ENCODE results near the genes LYZ and LRRC10.

GRCh38 chr12:68364729-68365961, 33.0 kb upstream of the MDM1 start:
- PRO-cap = bidirectional peak, plus-strand start at chr12:68365126, minus-strand start at chr12:68365077; bidirectional peak, plus-strand start at chr12:68365478, minus-strand start at chr12:68365381

DNA sequence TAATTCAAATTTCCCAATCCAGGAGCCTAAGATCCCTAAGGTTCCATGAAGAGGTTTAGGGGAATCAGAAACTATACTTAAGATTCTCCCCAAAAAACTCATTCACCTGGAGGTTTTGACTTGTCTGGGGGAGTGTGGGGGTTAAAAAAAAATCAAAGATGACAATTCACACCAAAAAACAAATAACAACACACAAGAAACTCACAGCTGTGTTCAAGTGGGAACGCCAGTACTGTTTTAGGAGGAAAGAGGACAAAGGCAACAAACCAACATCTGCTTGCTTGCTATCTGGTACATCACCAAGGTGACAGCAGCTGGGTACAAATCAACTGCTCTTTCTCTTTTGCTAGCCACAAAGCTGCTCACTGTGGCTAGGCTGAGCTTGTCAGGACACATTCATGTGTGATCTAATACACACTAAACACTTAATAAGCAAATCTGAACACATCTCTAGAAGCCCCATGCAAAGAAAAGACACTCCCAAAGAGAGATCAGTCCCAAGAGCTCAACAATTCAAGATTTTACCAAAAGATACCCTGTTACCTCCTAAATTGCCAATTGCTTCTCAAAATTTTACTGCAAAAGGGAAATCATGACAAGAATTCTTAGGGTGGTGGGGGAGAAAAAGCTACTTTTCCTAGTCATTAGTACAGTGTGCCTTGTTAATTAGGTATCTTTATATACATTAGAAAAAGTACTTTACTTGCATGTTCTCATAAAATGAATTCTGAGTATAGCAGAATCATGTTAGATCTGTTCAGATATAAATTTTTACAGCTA, 127.9 kb upstream of the RAP1B start:
- PRO-cap = no peak

DNA sequence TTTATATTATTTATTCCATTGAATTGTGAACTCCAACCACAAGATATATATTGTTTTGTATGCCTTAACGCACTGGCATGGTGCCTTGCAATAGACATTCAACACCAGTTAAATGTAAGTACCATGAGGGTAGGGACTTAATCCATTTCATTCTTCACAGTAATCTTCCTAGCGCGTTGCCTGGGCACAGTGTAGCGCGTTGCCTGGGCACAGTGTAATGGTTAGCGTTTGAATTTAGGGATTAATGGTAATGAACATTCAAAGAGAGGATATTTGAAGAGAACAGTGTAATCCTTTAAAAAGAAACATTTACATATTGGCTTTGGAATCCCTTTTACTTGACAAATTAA, 2.8 kb downstream of the RAP1B start:
- PRO-cap = no peak

DNA sequence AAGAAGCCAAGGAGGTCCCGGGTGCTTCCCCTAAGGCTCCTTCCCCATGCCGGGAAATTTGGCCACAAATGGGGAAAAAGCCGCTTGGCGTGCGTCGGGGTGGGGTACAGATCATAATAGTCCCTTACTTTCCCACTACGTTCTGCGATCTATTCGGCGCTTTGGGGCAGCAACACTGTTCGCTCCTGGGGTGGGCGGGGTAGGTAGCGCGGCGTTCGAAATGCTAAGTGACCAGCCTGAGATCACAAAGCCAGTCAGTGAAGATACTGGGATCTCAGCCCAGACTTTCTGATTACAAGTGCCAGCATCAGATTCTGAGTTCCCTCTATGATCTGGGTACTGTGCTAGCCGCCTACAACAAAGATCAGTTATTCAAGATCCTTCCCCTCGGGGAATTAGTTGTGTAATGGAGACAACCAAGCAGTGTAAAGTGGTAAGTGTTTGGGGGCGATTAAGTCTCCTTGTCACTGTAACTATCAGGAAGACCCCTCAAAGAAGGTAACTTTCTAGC, 436 bp downstream of the NUP107 start:
- PRO-cap = no peak

GRCh38 chr12:68915086-68915526, 17.9 kb downstream of the CPM start:
- PRO-cap = no peak

- PRO-cap = no peak
These were observed 133.5 kb upstream of the CPM start for GRCh38 chr12:69066425-69066876.

DNA sequence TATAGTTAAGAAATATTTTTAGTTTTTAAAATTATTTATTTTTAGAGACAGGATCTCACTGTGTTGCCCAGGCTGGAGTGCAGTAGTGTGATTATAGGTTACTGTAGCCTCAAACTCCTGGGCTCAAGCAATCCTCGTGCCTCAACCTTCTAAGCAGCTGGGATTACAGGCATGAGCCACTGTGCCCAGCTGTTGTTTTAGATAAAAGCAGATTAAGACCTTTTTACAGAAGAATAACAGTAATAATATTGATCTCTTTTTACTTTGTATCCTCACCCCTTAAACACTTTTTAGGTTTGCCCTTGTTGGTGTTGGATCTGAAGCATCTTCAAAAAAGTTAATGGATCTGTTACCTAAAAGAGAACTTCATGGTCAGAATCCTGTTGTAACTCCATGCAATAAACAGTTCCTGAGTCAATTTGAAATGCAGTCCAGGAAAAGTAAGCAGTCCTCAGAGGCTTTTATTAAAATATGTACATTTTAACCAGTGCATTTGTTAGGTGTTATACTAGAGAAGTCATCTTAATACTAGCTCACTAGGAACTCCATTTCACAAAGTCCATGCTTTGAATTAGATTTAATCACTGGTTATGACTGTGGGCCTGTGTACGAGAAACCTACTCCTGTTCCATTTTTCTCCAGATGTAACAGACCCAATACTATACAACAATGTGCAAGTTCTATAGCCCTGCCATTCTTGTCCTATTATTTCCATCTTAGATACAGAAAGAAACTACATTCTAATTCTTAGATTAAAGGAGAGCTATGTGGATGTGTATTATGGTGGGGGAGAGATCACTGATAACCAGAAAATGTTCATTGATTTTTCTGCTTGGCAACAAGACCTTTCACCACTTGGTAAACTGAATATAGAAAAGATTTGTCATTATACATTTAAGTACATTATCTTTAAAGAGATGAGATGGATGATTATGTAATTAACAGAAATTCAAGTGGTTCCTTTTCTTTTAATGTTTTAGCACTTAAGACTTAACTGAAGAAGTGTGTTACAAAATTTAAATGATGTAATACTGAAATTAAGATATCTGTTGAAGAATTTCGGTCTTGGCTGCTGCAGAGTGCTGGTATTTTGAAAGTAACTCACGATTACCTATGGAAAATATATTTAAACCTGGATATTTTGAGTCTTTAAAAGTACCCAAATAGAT, 17.4 kb downstream of the CPSF6 start:
- PRO-cap = no peak

GRCh38 chr12:69262973-69263499, 23.7 kb downstream of the CPSF6 start:
- PRO-cap = no peak

- PRO-cap = no peak
These were observed 27.1 kb downstream of the CPSF6 start for GRCh38 chr12:69266441-69266935.

DNA sequence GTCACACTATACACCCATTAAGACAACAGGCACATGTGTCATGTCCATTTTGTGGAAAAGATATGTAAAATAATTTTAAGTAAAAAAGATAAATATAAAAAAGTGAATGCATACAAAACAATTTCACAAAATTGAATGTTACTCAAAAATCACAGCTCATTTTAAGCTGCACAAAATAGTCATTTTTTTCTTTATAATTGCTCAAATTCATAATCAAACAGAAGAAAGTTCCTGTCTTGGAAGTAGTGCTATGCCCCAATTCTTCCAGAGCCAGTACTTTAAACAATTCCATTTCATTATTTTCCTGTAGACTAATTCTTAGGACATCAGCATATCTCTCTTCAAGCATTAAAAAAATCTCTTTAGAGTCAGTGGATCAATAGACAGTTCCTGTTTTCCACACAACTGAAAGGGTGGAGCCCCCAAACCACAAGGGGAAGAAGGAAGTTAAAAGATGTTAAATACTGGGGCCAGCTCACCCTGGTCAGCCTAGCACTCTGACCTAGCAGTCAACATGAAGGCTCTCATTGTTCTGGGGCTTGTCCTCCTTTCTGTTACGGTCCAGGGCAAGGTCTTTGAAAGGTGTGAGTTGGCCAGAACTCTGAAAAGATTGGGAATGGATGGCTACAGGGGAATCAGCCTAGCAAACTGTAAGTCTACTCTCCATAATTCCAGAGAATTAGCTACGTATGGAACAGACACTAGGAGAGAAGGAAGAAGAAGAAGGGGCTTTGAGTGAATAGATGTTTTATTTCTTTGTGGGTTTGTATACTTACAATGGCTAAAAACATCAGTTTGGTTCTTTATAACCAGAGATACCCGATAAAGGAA, at the start of gene LYZ:
TSS of gene LYZ (plus strand) at position 487 of the 831 bp plus-strand sequence.
- PRO-cap = unidirectional peak, plus-strand start at position 596 of the sequence

DNA sequence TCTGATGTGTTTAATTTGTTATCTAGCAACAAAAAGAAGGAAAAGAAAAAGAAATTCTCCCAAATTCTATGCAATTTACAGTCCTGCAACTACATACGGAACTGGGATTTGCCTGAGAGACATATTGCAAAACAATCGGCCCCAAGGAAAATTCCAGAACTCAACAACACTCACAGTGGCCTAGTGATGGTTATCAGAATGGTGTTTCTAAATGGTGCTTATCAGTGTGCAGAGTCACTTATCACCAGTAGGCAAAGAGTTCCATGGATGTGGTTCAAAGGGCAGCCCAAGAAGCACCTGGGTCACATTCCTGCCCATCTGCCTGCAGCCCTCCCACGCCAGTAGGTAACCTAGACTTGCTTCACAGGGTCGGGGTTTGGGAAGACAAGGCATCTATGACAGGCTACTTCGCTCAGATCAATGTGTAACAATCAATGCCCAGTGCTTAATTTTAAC, 53.9 kb upstream of the FRS2 start:
- PRO-cap = no peak

GRCh38 chr12:69610561-69611198, at the start of gene LRRC10:
LRRC10 (minus strand) TSS chr12:69610907.
- PRO-cap = no peak

DNA sequence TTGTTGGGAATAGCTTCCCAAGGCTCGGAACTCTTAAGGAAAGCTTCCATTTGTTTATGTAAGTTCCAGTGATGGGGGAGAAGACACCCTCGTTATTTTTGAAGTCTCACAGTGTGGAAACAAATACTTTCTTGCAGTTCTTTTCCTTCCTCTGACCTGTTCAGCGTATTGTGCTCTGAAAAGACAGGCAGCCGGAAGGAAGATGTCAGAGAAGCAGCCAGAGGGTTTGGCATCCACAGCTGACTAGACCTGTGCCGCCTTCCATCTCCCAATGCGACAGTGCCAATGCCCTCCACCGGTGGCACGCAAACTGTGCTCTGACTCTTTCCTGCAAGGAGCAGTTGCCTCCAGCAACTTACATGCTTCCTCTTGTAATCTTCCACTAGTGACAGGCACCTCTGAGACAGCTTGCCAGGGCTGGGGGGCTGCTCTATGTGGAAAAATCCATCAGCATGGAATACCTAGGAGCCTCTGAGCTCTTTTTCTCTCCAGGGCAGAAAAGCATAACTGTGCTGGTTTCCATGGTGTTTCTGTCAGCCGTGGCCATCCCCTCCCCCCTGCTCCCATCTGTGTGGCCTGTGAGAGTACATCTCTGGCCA, 110.5 kb downstream of the MYRFL start:
- PRO-cap = no peak

GRCh38 chr12:69988628-69988923, 163.5 kb downstream of the MYRFL start:
- PRO-cap = no peak

- PRO-cap = no peak
These were observed 19.8 kb upstream of the CNOT2 start for GRCh38 chr12:70223163-70224114.

DNA sequence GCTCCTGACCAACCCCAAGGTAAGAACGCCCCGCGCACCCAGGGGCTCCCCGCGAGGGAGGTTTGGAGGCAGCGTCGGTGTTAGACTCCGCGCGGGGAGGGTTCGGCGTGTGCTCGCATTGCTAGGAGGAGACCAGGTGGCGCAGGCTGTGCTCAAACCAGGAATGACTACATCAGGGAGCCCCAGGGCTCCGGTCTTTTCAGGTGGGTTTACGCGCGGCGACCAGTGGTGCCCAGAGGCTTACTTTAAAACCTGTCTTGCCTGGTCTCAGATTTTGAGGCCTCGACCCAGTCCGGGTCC, 912 bp downstream of the KCNMB4 start:
- PRO-cap = no peak

- PRO-cap = no peak
These were observed 31.2 kb downstream of the PTPRB start for GRCh38 chr12:70606071-70606378.

DNA sequence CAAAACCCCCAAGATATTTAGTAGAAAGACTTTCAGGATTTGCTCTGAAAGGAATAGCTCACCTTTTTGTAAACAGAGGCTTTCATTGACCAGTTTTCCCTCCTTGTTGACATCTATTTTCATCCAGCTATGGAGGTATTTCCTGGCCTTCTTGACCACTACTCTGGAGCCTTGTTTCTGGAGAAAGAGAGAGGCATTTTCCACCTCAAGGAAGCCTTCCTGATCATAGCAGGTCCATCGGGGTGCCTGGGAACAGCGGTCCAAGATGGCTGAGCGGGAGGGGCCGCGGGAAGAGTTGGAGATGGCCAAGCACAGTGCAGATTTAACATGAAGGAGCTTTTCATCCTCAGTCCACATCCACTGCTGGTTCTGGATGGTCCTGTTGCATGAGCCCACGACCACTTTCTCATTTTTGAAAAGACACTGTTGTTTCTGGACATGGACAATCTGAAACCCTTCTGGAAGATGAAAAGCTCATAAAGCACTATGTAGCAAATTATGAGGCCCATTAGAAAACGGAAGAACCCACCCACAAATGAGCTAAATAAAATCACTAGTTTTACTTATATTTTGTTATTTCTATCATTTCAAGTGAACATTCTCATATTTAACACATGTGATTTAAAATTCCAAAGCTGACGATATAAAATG, 1.5 kb downstream of the PTPRB start:
- PRO-cap = unidirectional peak, plus-strand start at position 349 of the sequence

GRCh38 chr12:71456259-71456867, 16.8 kb downstream of the LGR5 start:
- PRO-cap = no peak

- PRO-cap = no peak
These were observed 30.7 kb downstream of the ZFC3H1 start for GRCh38 chr12:71632653-71633557.

Measured in gallbladder (tissue), 1 donor.